Left lung (tissue), 1 donor: ENCODE measurements around a stretch of chr6.

- PRO-cap, result bidirectional peak, plus-strand start at chr6:11538496, minus-strand start at chr6:11538341; unidirectional peak, minus-strand start at chr6:11538674
These were observed 580 bp downstream of the TMEM170B start for GRCh38 chr6:11537880-11538777.

- PRO-cap, result no peak
These were observed 94.7 kb downstream of the TMEM170B start for GRCh38 chr6:11632192-11632704.

- PRO-cap, result no peak
These were observed 50.3 kb downstream of the ADTRP start for GRCh38 chr6:11728207-11728861.

GRCh38 chr6:11729109-11729904 is 49.3 kb downstream of the ADTRP start:
- PRO-cap, result no peak

- PRO-cap, result no peak
These were observed 72.9 kb upstream of the ADTRP start for GRCh38 chr6:11851535-11851807.

DNA sequence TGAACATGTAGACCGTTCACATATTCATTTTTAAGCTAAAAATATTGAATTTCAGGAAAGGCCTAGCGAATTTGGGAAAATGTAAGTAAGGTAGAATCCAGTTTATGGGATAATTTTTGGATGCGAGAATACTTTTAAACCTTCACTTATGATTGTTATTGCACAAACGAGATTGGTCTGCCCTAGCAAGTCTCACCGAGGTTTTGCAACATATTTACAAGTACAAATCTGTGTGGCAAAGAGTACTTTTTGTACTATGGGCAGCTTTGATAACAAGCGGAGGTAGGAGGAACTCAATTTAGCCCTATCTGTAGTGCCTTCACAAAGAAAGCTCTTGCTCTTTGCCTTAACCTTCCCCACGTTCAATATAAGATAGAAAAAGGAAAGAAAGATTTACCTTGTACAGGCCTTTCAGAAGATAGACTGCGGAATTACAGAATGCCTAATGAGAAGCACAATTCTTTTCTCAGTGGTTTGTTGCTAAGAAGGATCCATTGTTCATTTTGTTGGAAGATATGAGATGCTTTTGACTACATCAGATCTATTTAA is 77.5 kb upstream of the HIVEP1 start:
- PRO-cap, result no peak

GRCh38 chr6:11938250-11939046 is 73.7 kb upstream of the HIVEP1 start:
- PRO-cap, result no peak

- PRO-cap, result no peak
These were observed 3.7 kb upstream of the HIVEP1 start for GRCh38 chr6:12008250-12008957.

- PRO-cap, result no peak
These were observed 1.9 kb downstream of the HIVEP1 start for GRCh38 chr6:12013992-12014490.

DNA sequence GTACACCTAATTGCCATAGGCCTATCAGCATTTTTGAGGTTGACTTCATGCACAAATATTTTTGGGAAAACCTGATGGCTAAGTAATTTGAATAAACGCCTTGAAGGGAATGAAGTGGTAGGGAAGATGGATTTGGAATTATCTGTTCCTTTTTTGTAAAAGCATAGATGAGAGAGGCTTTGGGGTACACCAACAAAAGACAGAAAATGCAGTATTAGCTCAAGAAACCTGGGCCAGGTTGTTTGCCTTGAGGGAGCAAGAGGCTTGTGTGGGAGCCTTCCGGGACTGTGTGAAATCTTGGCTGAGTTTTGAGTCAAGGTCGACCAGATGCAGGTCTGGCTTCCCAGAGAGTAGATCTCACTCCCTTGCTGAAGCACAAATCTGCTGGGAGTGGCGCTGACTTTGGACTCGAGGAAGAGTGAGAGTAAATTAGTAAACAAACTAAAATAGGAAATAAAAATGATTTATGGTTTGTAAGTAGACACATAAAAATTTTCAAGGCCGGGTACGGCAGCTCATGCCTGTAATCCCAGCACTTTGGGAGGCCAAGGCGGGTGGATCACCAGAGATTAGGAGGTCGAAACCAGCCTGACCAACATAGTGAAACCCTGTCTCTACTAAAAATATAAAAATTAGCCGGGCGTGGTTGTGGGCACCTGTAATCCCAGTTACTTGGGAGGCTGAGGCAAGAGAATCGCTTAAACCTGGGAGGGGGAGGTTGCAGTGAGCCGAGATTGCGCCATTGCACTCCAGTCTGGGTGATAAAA is 27.9 kb upstream of the EDN1 start:
- PRO-cap, result no peak

DNA sequence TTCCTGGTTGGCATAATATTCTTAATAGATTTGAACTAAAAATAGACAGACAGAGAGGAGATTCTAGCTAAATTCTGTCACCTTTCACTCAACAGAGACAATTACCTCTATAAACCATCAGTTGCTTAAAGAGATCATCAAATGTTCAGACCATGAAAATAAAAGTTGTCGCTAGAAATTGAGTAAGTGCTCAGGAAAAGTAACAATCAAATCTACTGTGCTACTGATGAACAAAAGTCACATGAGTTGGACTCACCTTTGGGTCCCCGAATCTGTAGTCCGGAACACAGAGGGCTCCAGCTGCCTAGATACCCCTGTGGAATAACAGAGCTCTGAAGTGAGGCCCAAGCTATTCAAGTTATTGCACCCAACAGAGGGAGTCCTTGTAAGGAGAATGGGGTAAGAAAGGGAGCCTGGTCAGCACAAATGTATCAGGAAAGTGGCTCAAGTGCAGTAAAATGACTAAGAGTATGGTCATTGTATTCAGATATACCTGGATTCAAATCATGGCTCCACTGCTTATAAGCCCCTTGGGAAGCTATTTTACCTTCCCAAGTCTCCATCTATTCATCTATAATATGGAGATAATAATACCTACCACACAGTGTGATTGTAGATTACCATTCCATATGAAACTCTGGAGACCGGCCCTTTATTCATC is 20.9 kb downstream of the EDN1 start:
- PRO-cap, result no peak

GRCh38 chr6:12328618-12329092 is 38.5 kb downstream of the EDN1 start:
- PRO-cap, result unidirectional peak, minus-strand start at chr6:12328725

GRCh38 chr6:12350578-12350891 is 60.4 kb downstream of the EDN1 start:
- PRO-cap, result no peak

DNA sequence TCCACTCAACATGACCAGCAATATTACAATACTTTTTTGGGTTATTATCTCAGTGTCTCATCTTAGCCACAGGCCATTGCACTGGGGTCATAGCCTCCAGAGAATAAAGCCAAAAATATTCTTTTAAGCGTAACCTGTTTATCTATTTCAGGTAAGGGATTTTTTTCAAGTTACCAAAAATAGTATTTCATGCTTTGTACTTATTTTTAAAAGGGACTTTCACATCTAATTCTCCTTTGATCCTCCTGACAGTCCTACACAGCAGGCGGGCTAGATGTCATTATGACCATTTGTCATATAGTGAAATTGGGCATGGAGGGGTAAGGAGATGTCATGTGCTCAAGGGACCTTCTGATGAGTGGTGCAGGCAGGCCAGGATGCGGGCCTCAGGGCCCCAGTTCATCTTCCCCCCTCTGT is 69.0 kb downstream of the TBC1D7 start:
- PRO-cap, result no peak

- PRO-cap, result no peak
These were observed 66.8 kb downstream of the TBC1D7 start for GRCh38 chr6:13261342-13262052.

DNA sequence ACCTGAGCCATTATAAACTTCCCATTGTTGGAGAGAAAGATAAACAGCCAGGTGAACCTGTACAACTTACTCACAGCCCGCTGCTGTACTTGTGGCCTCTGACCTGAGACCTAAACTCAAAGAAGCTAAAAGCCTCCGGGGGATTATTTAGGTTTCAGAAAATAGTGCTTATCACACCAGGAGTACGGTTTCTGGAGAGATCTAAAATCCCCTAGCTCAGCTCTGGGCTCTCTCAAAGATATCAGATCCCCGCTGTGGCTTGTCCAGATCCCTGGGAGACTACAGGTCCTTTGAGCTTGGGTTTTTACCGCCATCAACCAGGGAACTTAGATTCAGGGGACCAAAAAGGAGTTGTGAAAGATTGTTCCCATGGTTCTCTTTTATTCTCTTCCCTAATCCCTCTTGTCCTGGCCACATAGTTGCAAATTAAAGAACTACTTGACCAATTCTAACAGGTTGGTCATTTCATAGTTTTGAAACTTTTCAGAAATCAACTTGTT is 53.8 kb downstream of the TBC1D7 start:
- PRO-cap, result unidirectional peak, minus-strand start at position 281 of the sequence

DNA sequence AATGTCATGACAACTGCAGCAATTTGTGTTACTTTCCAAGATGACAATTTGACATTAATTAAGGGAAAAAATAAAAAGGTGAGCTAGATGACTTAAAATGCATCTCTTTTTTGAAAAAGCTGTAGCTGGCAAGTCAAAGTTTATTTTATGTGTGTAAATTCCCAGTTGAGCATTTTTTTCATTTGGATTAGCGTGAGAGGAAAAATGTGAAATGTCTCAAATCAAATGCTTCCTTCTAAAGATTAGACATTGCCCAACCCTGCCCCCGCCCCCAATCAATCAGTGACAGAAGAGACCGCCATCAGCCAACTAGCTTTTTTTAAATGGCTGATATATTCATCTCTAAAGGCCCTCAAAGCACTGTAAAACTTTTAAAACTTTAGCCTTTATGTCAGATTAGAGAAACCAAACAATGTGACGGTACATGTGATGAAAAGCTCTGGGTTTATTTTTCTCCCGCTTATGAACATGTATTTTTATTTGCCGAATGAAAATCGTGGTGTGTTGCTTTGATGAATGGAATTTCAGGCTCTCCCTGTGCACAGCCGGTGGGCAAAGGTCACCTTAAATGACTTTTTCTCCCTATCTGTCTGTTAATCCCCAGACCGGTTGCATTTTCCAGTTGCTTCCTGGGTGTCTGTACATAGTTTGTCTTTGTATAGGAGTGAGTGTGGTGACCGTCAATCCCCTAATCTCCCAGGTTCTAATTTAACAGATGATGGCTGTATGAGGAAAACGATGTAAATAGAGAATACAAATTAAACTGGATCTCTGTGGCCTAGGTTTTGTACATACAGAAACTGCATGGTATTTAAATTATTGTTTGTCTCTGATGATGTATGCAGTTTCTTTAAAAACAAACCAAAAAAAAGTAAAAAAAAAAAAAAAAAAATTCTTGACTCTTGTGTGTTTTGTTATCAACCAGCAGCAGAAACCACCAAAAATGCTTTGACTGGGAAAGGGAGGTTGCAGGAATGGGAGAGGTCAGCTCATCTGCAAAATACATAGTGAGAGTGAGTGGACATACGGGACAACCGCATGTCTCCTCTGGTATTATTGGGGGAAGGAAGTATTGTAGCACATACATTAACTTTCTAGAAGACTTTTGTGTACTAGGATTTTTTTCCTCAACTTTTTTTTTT is 38.4 kb downstream of the TBC1D7 start:
- PRO-cap, result unidirectional peak, plus-strand start at position 1,010 of the sequence

GRCh38 chr6:13355232-13355760 is 27.0 kb upstream of the TBC1D7 start:
- PRO-cap, result no peak

DNA sequence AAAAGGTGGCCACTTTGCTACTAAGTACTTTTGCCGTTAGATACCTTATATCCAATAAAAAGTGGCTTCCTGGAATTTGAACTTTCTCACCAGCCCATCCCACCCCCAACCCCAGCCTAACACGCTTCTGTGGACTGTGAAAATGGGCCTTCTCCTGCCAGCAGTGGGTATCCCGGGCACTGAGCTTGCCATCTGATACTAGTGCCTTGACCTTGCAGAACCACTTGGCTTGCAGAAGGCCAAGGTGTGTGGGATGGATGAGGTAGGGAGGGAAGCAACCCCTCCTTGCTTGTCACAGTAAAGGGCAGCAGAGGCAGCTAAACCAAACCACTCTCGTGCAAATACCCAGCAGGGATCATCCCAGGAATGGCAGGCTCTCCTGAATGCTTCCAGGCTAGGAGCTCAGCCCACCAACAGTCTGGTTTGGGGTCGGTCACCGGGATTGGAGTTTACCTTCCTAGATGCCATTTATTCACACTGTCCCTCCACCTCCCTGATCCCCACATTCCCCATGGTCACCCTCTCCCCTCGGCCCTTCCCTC is 35.9 kb upstream of the TBC1D7 start:
- PRO-cap, result no peak

GRCh38 chr6:13470043-13470941 is 17.1 kb downstream of the GFOD1 start:
- PRO-cap, result no peak